ENCODE data around the gene ING1.

DNA sequence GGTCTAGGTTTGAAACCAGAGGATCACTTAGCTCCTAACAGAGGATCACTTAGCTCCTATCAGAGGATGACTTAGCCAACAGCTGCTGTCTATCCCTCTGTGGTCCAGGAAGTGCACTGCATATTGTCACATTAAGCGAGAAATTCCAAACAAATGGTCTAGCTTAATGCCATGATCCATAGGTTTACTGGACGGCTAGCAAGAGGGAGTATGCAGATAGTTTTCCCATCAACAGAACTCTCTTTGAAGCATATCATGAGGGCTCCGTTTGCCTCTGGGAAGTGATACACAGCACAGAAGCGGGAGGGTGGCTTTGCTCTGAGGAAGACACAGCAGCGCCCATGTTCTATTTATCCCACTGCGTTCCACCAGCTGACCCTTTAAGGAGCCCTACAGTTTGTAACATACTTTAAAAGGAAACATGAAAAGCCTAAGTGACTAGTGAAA is 52.8 kb downstream of the COL4A1 start:
- CAGE, long polyA plus RNA = no peak
- RRBS = no CpG with 5 or more reads among the region's 6 CpGs

DNA sequence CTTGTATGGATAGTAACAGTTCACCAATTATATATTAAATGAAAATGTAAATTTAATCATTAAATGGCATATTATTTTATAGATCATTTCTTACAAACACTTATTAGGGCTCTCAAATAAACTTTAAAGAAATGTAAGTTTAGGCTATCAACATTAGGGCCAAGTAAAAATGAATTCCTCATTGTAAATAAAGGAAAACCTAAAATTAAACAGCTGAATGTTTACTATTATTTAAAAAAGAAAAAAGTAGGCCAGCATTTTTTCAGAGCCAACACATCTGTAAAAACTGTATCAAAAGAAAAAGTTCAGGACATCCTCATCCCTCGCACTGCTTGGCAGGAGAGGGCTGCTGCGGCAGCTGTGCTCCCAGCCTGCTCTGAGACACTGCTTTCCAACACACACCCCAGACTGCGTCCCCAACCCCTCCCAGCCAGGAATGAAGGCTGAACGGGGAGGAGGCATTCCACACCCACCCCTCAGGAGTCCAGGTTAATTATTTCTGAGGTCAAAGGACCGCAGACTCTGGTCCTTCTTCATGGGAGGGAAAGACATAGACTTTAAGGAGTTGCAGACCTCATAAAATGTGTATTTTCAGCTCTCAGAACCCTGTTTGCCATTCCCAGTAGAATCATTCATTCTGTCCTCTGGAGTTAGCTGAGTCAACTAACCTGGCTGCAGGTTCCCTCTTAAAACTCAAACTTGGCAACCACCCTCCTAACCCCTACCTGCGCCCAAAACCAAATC is 43.1 kb downstream of the COL4A1 start:
- CAGE, long polyA plus RNA = no peak
- RRBS = no CpG with 5 or more reads among the region's 6 CpGs

GRCh38 chr13:110281563-110282304 is 25.2 kb downstream of the COL4A1 start:
- CAGE, long polyA plus RNA = no peak
- RRBS = no CpG with 5 or more reads among the region's 5 CpGs

GRCh38 chr13:110309811-110310492 is 2.9 kb downstream of the COL4A2 start:
- CAGE, long polyA plus RNA = no peak
- RRBS = no CpG with 5 or more reads among the region's 10 CpGs

GRCh38 chr13:110316794-110317448 is 9.8 kb downstream of the COL4A2 start:
- CAGE, long polyA plus RNA = no peak
- RRBS = no CpG with 5 or more reads among the region's 7 CpGs

GRCh38 chr13:110359934-110360492 is 52.9 kb downstream of the COL4A2 start:
- CAGE, long polyA plus RNA = no peak
- RRBS = no CpG with 5 or more reads among the region's 7 CpGs

DNA sequence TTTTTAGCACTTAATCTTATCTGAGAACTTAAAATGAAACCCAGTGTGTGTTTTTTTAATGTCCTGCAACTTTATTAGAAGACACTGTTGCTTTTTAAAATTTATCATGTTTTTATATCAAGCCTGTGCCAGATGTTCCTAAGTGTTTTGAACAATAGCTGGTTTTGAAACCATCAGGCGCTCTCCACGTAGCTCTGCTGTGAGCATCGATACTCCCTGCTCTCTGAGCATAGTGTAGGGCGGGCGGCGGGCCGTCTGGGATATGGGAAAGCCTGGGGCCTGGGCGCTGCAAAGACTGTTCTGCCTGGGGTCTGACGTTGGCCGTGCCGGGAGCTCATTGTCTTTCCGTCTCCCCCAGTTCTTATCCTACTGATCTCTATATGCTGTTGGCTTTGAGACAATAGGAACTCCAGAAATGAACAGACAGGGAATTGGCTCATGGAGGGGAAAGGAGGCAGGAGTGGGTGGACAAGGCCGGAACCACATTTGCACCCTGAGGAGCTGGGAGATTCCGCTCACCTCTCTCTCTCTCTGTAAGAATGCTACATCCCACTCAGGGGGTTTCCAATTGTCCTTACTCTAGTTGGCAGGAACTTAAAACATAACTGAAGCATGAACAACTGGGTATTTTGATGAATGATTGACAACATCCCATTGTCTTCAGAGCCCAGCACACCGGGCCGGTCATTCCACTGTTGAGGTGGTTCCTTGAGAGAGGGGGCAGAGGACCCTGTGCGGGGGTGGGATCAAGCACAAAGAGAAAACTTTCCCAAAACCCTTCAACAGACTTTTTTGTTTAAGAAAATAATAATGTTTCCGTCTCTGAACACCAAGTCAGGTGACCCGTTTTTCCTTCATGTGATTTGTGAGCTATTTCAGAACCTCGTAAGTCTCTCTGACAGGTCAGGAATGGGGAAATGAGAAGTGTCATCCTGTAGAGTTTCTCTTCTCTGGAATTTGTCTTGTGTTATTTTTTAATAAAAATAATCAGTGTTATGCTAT is 64.7 kb downstream of the COL4A2 start:
- CAGE, long polyA plus RNA = no peak
- RRBS = no CpG with 5 or more reads among the region's 20 CpGs

DNA sequence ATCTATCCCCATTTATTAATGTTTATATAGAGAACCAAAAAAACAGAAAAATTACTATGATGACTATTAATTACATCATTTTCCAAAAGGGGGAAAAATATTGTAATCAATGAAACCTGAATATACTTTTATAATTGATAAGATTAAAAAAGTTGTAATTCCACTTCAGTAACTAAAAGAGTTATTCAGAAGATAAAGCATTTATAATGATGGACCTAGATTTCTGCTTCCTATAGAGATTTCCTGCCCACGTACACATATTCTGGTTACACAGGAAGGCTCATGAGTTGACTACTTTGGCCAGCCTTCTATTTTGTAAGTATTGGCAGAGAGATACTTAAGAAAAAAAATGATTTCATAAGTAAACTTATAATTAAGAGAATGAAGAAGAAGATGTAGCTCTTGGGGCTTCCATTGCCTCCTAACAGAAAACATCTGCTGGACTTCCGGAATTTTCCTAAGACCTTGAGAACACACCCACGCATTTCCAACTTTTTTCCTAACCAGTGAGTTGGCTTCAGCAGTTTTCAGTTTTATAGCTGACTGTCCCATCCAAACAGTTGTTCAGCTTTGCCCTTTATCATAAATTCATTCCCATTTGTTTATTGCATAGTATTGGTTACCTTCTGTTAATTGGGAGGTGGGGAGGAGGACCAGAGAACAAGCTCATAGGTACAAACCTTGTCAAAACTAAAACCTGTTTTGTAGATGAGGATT is 93.6 kb downstream of the COL4A2 start:
- CAGE, long polyA plus RNA = no peak
- RRBS = no CpG with 5 or more reads among the region's 3 CpGs

GRCh38 chr13:110404353-110404818 is 97.3 kb downstream of the COL4A2 start:
- CAGE, long polyA plus RNA = no peak
- RRBS = no CpG with 5 or more reads among the region's 5 CpGs

DNA sequence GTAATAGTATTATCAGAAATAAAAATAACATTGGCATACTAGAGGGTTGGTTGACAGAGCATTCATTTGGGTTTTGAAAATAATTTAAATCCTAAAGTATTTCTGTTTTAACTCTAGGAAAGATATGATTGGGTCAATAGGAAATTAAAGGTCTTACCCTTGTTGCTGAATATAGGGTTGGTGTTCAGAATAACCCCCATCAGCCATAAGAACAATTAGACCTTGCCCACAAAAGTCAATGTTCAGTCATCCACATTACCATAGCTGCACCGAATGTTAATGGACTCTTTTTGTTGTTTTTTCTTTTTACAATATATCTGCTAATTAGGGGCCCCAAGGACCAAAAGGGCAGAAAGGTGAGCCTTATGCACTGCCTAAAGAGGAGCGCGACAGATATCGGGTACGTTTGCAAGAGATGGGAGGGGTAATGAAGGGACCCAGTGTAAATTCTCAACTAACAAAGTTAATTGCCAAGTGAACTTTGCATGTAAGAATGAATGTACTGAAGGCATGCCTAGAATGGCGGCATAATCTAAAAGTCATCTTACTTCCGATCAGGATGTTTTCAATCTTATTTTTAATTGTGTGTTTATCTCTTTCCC is 122.6 kb downstream of the COL4A2 start:
- CAGE, long polyA plus RNA = no peak
- RRBS = no CpG with 5 or more reads among the region's 7 CpGs

DNA sequence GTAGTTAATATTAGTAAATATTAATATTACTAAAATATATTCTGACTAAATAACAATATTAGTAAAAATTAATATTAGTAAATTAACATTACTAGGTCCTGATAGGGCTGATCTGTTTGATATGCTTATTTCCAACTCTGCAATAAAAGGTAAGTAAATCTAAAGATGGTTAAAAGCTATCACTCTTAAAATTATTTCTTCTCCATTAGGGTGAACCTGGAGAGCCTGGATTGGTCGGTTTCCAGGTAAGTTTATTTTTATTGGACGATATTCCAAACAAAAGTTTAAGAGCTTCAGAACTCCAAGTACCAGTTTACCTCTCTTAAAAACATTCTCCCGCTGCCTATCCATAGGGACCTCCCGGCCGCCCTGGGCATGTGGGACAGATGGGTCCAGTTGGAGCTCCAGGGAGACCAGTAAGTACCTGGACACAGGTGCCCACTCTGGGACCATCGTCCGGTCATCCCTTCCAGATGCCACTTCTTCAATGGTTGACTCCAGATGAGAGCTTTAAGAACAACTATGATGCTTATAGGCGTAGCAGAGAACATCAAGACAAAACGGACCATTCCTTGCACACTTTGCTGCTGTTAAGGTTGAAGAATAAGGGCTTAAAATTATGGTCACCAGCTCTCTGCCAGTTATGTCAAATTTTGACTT is 123.2 kb downstream of the COL4A2 start:
- CAGE, long polyA plus RNA = no peak
- RRBS = 95% methylated on average over 4 of the region's 9 CpGs

GRCh38 chr13:110484752-110485151 is 76.8 kb downstream of the RAB20 start:
- CAGE, long polyA plus RNA = no peak
- RRBS = no CpG with 5 or more reads among the region's 13 CpGs

DNA sequence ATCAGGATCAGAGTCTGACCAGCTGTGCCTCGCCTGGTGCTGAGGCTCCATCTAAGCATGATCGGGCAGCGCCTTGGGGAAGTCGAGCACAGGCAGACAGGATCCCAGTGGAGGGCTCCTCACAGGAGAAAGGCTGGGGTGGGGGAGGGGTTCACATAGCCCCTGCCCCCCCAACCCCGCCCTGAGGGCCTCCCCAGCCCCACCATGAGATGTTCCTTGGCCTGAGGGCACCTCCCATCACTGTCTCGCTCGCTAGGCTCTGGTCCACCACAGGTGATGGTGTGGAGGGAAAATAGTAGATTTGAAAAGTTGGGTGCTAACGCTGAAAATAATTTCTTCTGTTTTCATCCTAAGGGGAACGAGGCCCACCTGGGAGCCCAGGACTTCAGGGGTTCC is 60.2 kb downstream of the RAB20 start:
- CAGE, long polyA plus RNA = no peak
- RRBS = no CpG with 5 or more reads among the region's 9 CpGs

GRCh38 chr13:110518416-110518941 is 43.0 kb downstream of the RAB20 start:
- CAGE, long polyA plus RNA = no peak
- RRBS = no CpG with 5 or more reads among the region's 14 CpGs

- CAGE, long polyA plus RNA = no peak
- RRBS = no CpG with 5 or more reads among the region's 19 CpGs
Measured at GRCh38 chr13:110536037-110536843, 25.3 kb downstream of the RAB20 start.

GRCh38 chr13:110561995-110562377 is 464 bp upstream of the RAB20 start:
- CAGE, long polyA plus RNA = no peak
- RRBS = 2% methylated on average over 4 of the region's 17 CpGs

GRCh38 chr13:110675906-110676532 is 29.9 kb downstream of the CARS2 start:
- CAGE, long polyA plus RNA = no peak
- RRBS = no CpG with 5 or more reads among the region's 22 CpGs

DNA sequence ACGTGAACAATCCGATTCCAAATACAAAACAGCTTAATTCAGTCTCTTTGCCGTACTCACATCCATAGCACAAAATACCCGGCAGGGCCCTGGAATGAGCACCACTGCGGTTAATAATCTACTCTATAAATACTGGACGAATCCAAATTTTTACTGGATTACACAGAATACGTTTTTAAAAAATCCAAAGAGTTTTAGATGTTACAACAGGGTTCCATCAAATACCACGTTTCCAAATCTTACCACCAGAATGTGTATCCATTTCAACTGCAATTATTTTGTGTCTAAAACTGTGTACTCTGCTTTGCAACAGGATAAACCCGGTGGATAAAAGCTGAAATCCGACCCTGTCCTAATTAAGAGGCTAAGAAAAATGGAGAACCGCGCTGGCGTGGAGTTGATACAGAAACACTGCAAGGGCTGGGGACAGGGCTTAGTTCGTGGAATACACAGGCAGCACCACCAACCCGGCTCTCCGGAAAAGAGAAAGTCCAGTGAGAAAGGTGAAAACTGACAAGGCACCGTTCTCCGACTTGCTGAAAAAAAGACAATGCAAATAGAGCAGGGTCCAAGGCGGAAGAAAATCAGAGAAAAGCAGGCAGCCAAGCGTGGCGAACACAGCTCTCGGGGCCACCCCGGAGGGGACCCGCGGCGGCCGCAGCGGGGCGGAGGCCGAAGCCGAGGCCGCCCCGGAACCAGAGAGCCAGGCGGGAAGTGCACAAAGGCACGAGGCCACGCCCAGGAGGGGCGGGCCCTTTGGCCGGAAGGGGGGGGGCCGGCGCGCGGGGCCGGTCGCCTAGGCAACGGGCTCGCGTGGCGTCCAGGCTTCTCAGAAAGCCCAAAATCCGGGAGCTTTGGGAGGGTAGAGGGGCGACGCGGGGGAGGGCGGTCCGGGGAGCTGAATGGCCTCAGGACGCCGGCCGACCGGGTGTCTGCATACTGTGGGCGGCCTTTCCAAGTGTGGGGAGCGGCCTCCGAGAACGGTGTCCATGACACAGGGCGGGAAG is 1.4 kb upstream of the ING1 start:
- CAGE, long polyA plus RNA = no peak
- RRBS = 2% methylated on average over 28 of the region's 63 CpGs

DNA sequence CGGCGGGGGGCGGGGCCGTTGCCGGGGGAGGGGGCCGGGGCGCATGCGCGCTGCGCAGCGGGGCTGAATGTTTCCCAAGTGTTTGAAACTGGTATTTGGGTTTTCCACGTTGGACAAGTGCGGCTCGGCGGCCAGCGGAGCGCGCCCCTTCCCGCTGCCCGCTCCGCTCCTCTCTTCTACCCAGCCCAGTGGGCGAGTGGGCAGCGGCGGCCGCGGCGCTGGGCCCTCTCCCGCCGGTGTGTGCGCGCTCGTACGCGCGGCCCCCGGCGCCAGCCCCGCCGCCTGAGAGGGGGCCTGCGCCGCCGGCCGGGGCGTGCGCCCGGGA is at the start of gene ING1:
ING1 (plus strand) TSS at position 98 of the 325 bp plus-strand sequence.
- CAGE, long polyA plus RNA = no peak
- RRBS = under 1% methylated on average over 11 of the region's 46 CpGs

DNA sequence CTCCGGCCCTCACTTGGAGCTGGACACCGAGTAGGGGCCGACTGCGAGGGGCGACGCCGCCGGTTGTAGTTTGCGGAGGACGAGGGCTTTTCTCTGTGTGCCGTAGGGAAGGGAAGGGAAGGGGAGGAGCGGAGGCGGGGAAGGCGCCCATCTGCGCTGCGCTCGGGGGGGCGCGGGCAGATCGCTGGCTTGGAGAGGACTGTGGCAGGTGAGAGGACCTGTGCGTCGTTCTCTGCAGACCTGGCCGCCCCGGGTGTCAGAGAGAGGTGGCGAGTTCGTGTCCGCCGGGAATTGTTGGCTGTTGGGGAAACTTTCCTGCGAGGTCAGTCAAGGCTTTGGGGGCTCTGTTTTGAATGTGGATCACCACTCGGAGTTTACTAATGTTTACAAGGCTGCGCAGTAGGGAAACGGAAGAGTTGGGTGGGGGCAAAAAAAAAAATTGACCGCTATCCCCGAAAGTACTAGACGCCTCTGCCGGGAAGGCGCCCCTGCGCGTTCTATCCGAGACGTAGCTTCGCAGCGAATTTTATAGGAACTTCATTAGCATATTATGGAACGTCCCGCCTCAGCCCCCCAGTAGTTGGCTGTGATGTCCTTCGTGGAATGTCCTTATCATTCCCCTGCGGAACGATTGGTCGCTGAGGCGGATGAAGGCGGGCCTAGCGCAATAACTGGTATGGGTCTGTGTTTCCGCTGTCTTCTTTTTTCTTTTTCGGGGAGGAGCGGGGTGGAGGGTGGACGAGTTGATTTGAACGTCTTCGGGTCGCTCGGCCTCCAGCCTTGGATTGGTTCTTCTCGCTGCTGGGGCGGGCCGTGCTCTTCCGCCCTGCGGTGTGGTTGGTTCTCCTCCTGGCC is 1.6 kb downstream of the ING1 start:
- CAGE, long polyA plus RNA = no peak
- RRBS = 2% methylated on average over 8 of the region's 65 CpGs